ENCODE data around the gene MUC5B.

DNA sequence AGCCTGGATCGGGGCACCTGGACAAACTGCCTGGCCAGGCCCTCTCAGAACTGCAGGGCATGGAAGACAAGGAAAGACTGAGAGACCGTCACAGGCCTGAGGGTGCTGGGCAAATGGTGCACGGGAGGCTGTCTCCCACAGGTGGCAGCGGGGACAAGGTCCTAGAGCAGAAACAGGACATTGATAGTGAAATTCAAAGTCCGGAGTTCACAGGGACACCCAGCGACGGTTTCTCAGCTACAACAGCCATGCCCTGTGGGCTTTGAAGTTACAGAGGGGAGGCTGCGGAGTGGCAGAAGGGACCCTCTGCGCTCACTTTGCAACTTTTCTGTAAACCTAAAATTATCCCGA is 20.7 kb downstream of the DRD4 start:
- PRO-cap: no peak

GRCh38 chr11:706311-706464 is 157 bp downstream of the EPS8L2 start:
- PRO-cap: no peak

GRCh38 chr11:706850-707654 is 1.0 kb downstream of the EPS8L2 start:
- PRO-cap: bidirectional peak, plus-strand start at chr11:707064, minus-strand start at chr11:706954

- PRO-cap: no peak
Measured at GRCh38 chr11:712693-713196, 6.7 kb downstream of the EPS8L2 start.

DNA sequence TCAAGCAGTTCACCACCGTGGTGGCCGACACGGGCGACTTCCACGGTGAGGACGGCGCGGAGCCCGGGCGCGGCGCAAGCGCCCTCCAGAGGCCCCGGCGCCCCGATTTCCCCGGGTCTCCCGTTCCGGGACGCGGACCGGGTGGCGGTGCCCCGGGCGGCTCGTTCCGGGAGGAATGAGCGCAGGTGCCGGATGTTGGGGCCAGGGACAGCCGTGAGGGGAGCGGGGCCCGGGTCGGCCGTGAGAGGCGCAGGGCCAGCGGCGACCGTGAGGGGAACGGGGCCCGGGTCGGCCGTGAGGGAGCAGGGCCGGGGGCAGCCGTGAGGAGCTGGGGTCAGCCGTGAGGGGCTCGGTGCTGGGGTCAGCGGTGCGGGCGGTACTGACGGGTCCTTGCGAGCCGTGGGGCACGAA is 275 bp downstream of the TALDO1 start:
- PRO-cap: no peak

DNA sequence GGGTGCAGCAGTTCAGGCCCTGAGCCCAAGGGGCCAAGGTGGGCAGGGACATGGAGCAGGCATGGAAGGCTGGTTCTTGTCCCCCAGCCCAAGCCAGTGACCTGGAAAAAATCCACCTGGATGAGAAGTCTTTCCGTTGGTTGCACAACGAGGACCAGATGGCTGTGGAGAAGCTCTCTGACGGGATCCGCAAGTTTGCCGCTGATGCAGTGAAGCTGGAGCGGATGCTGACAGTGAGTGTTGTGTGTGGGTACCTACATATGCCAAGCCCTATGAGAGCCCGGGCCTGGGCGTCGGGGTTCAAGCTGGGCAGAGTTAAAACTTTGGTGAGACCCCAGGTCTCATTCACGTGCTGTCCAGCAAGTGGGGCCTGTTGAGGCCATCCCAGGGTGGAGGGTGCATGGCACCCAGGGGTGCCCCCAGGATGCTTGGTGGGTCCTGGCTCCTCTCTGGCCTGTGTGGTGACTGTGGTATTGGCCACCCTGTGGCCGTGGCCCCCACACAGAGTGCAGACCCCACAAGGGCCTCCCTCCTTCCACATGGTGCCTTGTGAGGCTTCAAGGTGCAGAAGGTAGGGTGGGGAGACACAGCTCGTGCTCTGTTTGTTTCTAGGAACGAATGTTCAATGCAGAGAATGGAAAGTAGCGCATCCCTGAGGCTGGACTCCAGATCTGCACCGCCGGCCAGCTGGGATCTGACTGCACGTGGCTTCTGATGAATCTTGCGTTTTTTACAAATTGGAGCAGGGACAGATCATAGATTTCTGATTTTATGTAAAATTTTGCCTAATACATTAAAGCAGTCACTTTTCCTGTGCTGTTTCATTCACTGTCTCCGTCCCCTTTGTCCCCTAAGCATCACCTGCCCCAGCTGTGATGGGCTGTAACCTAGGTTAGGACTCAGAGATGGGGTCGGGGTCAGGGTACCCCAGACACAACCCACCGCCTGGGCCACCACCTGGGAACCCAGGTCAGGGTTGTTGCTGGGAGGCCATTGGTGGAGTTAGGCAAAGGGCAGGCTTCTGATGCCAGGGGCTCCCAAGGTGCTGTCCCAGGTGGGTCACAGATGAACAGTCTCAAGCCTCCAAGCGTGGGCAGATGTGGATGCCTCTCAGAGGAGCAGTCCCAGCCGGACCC is 12.7 kb downstream of the GATD1 start:
- PRO-cap: no peak

DNA sequence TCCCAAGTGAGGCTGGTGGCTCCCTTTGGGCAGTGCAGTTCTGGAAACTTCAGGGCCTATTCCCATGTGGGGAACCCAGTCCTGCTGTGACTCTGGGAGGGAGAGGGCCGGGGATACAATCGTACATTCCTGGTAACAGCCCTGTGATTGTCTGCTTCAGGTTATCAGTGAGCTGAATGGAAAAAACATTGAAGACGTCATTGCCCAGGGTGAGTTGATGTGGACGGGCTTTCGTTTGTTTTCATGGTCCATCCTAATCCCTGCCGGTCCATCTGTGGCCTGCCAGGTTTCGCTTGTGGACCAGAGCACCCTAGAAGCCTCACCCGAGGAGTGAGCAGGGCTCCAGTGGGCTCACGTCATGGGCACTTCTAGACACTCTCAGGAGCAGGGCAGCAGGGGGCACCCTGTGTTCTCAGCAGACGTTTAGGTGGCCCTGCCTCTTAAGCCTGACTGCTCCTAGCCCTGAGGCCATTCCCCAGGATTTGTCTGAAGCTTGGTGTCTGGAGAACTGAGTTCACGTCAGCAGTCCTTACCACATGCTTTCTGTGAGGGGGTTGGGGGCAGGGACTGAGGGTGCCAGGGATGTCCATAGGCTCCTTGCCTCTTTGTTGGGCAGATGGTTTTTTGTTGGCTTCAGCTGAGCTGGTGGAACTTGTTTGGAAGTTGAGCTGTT is 1.8 kb downstream of the RPLP2 start:
- PRO-cap: no peak

GRCh38 chr11:839571-840195 is 2.6 kb downstream of the POLR2L start:
- PRO-cap: no peak

DNA sequence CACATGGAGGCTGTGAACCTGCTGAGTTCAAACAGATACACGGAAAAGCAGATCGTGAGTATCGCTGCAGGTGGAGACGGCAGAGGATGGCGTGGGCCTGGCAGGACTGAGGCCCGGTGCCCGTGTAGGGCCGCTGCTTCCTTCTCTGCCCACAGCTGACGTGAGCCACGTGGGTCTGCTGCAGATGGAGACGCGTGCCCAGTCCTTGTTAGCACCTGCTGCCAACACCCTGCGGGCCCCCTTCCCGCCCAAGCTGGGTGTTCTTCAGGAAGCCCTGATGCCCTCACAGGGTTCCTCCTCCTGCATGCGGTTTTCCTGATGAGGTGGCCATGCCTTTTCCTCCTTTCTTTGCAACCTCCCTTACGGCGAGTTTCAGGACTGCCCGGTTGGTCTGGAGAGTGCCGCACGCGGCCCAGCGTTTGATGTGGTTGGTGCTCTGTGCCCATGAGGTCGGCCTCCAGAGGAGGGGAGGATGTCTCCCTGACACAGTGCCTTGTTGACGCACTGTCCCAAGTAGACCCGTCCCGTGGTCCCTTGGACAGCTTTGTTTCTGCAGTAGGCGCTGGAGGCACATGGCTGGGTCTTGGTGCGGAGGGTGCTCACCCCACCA is 44.7 kb downstream of the AP2A2 start:
- PRO-cap: no peak

DNA sequence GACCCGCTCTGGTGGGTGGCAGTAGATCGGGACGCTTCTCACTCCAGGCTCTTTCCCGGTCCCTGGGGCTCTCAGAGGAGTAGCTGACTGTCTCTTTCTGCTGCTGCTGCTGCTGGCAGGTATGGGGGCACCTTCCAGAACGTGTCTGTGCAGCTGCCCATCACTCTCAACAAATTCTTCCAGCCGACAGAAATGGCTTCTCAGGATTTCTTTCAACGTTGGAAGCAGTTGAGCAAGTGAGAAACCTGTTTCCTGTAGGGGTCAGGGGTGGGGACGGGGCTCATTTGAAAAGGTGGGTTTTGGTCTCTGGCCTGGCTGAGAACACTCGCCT is 27.6 kb downstream of the MUC6 start:
- PRO-cap: no peak

DNA sequence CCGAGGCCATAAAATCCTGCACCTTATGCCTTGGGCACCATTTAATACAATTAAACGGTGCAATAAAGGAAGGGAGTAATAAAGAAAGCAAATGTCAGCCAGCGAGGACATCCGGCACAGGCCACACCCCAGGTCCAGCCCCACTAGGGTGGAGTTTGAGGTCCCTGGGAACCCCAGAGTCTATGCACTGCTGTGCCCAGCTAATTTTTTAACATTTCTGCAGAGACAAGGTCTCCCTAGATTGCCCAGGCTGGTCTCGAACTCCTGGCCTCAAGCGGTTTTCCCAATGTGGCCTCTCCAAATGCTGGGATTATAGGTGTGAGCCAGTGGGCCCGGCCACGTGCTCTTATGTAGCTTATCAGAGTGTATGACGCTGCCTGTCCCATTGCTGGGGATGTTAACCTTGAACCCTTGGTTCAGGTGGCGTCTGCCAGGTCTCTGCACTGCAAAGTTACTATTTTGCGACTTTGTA is 24.6 kb upstream of the MUC6 start:
- PRO-cap: no peak

DNA sequence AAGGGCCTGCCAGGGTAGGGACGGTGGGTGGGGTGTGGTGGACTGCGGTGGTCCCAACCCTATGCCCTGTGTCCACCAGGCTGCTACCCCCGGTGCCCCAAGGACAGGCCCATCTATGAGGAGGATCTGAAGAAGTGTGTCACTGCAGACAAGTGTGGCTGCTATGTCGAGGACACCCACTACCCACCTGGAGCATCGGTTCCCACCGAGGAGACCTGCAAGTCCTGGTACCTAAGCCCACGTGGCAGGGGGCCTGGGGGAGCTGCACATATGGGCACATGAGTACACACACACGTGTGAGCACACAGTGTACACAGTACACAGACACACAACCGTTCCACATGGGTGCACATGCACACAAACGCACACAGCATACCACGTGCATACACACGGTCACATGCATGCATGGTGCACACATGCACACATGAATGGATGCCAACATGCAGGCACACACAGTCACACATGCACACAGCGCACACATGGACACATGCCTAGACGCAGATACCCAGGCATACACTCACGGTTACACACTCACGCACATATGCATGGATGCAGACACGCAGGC is 54.2 kb upstream of the MUC6 start:
- PRO-cap: no peak

- PRO-cap: no peak
Measured at GRCh38 chr11:1094446-1095512, 58.3 kb upstream of the MUC6 start.

GRCh38 chr11:1099328-1100092 is 58.2 kb upstream of the MUC5AC start:
- PRO-cap: no peak

- PRO-cap: no peak
Measured at GRCh38 chr11:1112863-1113227, 44.9 kb upstream of the MUC5AC start.

GRCh38 chr11:1153688-1154318 is 4.0 kb upstream of the MUC5AC start:
- PRO-cap: bidirectional peak, plus-strand start at chr11:1154246, minus-strand start at chr11:1154011

GRCh38 chr11:1218273-1218585 is 4.6 kb upstream of the MUC5B start:
- PRO-cap: no peak

DNA sequence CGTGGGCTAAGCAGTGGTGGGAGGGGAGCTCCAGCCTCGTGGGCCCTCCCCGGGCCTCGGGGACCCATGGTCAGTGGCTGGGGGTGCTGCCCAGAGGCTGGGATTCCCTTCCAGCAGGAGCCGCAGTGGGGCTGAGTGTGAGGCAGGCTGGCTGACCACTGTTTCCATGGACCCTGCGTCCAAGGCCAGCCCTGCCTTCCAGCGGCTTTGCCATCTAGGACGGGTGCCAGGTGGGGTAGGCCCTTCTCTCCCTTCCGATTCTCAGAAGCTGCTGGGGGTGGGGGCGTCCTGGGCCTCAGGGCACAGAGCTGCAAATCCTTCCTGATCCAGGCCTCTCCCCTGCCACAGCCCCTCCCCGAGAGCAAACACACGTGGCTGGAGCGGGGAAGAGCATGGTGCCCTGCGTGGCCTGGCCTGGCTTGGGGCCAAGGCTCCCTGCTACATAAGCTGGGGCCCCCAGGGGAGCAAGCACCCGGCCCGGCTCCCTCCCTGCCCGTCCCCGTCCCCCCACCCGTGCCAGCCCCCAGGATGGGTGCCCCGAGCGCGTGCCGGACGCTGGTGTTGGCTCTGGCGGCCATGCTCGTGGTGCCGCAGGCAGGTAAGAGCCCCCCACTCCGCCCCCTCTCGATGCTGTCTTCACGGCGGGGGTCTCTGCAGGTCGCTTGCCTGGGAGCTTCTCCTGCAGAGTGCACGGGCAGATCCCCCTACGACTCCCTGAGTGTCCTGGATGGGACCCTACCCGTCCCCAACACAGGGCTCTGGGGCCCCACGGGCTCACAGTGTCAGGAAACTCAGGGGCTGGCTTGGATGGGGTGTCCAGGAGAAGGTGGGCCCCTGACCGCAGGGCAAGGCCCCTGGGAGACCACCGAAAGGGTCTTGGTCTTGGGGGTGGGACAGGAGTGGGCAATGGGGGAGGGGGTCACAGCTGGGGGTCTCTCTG is at the start of gene MUC5B:
Gene MUC5B, plus strand, starts transcription at position 471 of the 940 bp plus-strand sequence.
- PRO-cap: no peak

GRCh38 chr11:1298722-1299599 is 10.5 kb downstream of the TOLLIP start:
- PRO-cap: no peak

- PRO-cap: no peak
Measured at GRCh38 chr11:1302313-1303164, 6.9 kb downstream of the TOLLIP start.